SK-N-SH (cell line): ENCODE measurements around the genes NELFE, AGPAT1, NOTCH4 and HLA-DRA.

DNA sequence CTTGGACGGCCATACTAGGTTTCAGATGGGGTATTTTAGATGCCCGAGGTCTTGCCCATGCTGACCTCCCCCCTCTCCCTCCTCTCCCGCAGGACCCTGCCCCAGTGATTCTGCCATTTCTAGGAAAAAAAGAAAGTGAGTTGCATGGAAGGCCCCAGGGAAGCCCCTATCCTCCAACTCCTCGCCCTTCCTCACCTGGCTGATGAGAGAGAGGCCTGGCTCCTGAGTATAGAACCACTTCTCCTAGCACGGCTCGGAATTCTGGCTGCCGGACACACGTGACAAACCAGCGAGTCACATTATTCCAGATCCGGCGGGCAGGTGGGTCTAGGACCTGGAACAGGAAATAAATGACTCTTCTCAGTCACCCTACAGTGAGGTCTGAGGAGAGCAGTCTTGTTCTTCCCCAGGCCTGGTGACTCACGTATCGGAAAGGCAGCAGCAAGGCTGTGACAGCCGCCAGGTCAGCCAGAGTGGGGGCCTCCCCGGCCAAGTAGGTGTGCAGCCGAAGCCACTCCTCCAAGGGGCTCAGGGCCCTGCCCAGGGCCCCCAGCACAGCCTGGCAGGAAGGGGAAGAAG lies 2.9 kb downstream of the VARS1 start:
- RRBS: no CpG with 5 or more reads among the region's 16 CpGs
CAGE:
- cytosol, long polyA plus RNA: no peak
- long polyA plus RNA: no peak
- nucleus, long polyA plus RNA: no peak

- RRBS: no CpG with 5 or more reads among the region's 16 CpGs
CAGE:
- cytosol, long polyA plus RNA: no peak
- long polyA plus RNA: no peak
- nucleus, long polyA plus RNA: no peak
Measured at GRCh38 chr6:31838965-31840274, 11.9 kb downstream of the HSPA1B start.

DNA sequence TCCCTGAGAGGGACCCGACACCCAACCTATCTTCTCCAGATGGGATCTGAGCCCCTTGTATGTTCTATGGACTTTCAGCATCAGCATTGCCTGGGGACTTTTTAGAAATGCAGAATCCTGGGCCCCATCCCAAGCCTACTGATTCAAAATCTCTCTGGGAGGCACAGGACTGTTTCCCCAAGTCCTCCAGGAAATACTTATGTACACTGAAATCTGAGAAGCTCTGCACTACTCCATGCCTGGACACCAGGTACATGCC lies 1.5 kb upstream of the SLC44A4 start:
- RRBS: no CpG with 5 or more reads among the region's 1 CpG
CAGE:
- cytosol, long polyA plus RNA: no peak
- long polyA plus RNA: no peak
- nucleus, long polyA plus RNA: no peak

- RRBS: no CpG with 5 or more reads among the region's 11 CpGs
CAGE:
- cytosol, long polyA plus RNA: no peak
- long polyA plus RNA: no peak
- nucleus, long polyA plus RNA: no peak
Measured at GRCh38 chr6:31896039-31896917, 1.2 kb downstream of the EHMT2 start.

- RRBS: no CpG with 5 or more reads among the region's 27 CpGs
CAGE:
- cytosol, long polyA plus RNA: no peak
- long polyA plus RNA: no peak
- nucleus, long polyA plus RNA: no peak
Measured at GRCh38 chr6:31897910-31898934, 724 bp upstream of the EHMT2 start.

GRCh38 chr6:31958368-31959385 lies at the start of gene NELFE:
Gene NELFE (minus strand): TSS chr6:31958971.
- RRBS: 2% methylated on average over 21 of the region's 67 CpGs
CAGE:
- cytosol, long polyA plus RNA: start-site peak on the minus strand at chr6:31958907-31958973, 9,856 and 9,445 reads in 2 replicates
- long polyA plus RNA: start-site peak on the minus strand at chr6:31958907-31958976, 9,303 and 8,478 reads in 2 replicates
- nucleus, long polyA plus RNA: start-site peak on the minus strand at chr6:31958887-31958973, 2,755 and 3,225 reads in 2 replicates; start-site peak on the plus strand at chr6:31959139-31959198, 173 and 240 reads in 2 replicates

DNA sequence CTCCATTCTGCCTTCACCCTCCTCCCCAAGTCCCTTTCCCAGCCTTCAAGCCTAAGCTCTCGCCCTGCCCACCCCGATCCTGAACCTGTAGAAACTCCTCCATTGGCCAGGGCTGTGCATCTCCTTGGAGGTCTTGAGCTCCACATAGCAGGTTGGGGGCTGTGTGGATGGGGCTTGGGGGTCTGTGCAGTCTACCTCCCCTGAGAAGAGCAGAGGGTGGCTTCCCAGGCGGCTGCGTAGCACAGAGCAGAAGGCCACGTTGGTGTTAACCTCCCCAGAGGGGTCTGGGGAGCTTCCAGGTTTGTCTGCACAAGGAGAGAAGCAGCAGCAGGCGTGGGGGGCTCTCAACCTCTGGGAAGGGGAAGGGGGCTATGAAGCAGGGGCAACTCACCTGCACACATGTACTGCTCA lies 1.4 kb downstream of the DXO start:
- RRBS: no CpG with 5 or more reads among the region's 6 CpGs
CAGE:
- cytosol, long polyA plus RNA: no peak
- long polyA plus RNA: no peak
- nucleus, long polyA plus RNA: no peak

DNA sequence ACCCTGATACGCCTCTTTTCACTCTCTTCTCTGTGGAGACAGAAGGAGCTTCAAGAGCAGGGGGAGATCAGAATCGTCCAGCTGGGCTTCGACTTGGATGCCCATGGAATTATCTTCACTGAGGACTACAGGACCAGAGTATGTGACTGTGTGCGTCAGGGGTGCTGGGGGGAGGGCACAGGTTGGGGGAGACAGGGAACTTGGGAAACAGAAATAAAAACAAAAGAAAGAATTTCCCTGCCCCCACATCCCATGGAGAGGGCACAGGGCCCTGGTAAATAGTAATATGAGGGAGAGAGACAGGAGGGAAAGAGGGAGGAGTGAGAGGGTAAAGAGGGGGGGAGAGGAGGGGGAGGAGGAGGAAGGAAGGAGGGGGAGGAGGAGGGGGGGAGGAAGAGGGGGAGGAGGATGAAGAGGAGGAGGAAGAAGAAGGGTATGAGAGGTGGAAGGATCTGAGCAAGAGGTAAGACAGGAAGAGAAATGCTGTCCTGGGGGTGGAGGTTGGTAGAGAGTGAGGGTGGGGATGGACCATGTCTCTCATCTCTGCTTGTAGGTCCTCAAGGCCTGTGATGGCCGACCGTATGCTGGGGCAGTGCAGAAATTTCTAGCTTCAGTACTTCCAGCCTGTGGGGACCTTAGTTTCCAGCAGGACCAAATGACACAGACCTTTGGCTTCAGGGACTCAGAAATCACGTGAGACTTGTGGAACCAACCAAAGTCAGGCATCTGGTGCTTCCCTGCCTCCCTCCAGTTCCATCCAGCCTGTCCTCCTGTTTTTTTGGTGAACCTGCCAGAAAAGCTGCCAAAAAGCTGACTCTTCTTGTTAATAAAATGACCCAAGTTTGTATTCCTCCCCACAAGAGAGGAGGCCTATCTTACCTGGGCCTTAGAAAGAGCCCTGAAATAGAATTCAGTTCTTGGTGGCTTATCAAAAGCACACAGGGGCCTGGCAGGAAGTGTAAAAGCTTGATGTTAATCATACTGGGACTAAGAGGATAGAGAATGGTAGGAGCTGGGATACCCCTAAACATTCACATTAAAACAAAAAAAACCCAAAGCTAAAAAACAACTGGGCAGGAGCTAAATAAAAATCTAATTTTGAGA lies 2.6 kb upstream of the C4A start:
- RRBS: no CpG with 5 or more reads among the region's 7 CpGs
CAGE:
- cytosol, long polyA plus RNA: no peak
- long polyA plus RNA: start-site peak on the plus strand centred at position 88 of the sequence, 90 bp wide, 20 and 21 reads in 2 replicates
- nucleus, long polyA plus RNA: start-site peak on the plus strand centred at position 629 of the sequence, 126 bp wide, 21 and 17 reads in 2 replicates

GRCh38 chr6:32106260-32106652 lies 2.9 kb downstream of the TNXB start:
- RRBS: no CpG with 5 or more reads among the region's 4 CpGs
CAGE:
- cytosol, long polyA plus RNA: no peak
- long polyA plus RNA: no peak
- nucleus, long polyA plus RNA: no peak

DNA sequence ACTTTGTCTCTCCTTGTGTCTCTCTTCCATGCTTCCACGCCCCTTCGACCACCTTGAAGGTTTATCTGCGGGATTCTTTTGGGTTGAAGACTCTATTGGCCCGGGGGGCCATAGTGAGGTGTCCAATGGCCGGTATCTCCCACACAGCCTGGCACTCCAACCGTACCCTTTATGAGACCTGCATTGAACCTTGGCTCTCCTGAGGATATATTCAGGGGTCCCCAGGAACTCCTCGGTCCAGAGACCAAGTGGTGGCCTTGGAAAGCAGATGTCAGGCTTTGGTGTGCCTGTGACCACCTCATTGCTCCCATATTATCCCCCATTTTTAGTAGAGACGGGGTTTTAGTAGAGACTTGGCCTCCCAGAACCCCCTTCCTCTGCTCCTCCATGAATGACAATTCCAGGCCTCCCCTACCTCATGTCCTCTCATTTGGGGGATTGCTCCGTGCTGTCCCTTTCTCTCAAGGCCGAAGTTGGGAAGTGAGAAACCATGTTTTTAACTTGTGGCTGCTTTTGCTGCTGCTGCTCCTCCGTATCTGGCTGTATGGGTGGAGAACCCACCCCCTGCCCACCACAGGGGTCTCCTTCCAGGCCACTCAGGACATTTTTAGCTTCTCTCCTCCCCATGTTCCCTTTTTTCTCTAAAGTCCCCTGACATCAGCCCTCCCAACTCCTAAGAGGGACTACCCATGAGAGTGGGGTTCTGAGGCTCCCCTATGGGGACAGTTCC lies 1.5 kb upstream of the EGFL8 start:
- RRBS: no CpG with 5 or more reads among the region's 11 CpGs
CAGE:
- cytosol, long polyA plus RNA: no peak
- long polyA plus RNA: no peak
- nucleus, long polyA plus RNA: no peak

DNA sequence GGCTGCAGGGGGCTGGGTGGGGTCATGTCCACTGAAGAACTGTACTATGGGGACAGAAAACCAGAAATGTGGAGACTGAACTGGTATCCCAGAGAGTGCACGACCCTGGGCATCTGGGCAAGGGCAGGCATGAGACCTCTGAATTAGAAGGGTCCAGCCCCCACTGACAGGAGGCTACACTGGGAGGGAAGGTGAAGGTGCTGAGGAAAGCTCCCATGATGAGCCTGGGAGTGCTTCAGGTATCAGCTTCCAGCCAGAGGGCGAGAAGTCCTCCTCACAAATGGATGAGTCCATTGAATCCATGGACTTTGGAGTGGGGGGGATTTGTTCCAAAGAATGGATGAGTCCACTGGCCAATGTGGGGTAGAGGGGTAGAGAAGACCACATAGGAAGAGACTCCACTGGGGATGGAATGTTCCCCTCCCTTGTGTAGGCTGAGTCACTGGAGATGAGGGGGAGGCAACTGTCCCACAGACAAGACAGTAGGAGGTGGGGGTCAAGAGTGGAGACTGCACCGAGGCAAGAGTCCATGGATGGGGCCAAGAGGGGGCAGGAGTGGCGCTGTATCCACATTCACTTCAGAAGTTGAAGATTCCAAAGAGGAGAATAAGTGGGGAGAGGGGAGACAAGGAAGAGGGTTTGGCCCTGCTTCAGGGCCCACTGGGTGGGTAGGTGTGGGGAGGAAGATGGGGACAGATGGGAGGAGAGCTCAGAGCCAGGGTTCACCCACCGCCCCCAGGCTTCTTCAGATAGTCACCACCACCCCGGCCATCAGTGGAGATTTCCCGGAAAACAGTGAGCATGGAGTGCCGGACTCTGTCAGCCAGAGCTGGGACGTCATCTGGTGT lies 4.4 kb downstream of the EGFL8 start:
- RRBS: no CpG with 5 or more reads among the region's 9 CpGs
CAGE:
- cytosol, long polyA plus RNA: no peak
- long polyA plus RNA: no peak
- nucleus, long polyA plus RNA: no peak

GRCh38 chr6:32175689-32176431 lies at the start of gene AGPAT1:
Gene AGPAT1 (minus strand): TSS chr6:32176084.
- RRBS: no CpG with 5 or more reads among the region's 26 CpGs
CAGE:
- cytosol, long polyA plus RNA: start-site peak on the minus strand at chr6:32176075-32176116, 150 and 182 reads in 2 replicates
- long polyA plus RNA: start-site peak on the minus strand at chr6:32176069-32176095, 73 and 63 reads in 2 replicates
- nucleus, long polyA plus RNA: no peak

GRCh38 chr6:32223825-32224438 lies at the start of gene NOTCH4:
Gene NOTCH4 (minus strand): TSS chr6:32224067.
- RRBS: no CpG with 5 or more reads among the region's 7 CpGs
CAGE:
- cytosol, long polyA plus RNA: no peak
- long polyA plus RNA: no peak
- nucleus, long polyA plus RNA: no peak

DNA sequence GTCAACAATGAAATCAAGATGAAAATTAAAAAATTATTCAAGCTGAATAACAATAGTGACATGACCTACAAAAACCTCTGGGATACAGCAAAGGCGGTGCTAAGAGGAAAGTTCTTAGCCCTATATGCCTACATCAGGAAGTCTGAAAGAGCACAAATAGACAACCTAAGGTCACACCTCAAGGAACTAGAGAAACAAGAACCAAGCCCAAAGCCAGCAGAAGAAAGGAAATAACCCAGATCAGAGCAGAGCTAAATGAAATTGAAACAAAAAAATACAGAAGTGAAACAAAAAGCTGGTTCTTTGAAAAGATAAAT lies 47.5 kb upstream of the NOTCH4 start:
- RRBS: no CpG with 5 or more reads among the region's 1 CpG
CAGE:
- cytosol, long polyA plus RNA: no peak
- long polyA plus RNA: no peak
- nucleus, long polyA plus RNA: no peak

DNA sequence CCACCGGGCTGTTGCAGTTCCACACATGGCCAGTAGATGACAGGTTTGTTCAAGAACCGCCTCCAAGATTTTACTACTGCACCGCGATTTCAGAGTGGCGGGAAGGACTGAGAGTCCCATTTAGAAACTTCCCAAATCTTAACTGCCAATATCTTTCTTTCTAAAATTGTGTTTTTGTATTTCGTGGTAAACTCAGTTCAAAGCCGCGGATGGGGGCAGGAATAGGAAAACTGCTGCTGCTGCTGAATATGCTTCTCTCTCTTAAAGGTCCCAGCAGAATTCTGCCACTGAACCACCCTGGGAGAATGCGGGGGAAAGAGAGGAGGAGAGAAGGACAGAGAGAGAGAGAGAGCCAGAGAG lies 8.6 kb upstream of the BTNL2 start:
- RRBS: no CpG with 5 or more reads among the region's 9 CpGs
CAGE:
- cytosol, long polyA plus RNA: no peak
- long polyA plus RNA: no peak
- nucleus, long polyA plus RNA: no peak

DNA sequence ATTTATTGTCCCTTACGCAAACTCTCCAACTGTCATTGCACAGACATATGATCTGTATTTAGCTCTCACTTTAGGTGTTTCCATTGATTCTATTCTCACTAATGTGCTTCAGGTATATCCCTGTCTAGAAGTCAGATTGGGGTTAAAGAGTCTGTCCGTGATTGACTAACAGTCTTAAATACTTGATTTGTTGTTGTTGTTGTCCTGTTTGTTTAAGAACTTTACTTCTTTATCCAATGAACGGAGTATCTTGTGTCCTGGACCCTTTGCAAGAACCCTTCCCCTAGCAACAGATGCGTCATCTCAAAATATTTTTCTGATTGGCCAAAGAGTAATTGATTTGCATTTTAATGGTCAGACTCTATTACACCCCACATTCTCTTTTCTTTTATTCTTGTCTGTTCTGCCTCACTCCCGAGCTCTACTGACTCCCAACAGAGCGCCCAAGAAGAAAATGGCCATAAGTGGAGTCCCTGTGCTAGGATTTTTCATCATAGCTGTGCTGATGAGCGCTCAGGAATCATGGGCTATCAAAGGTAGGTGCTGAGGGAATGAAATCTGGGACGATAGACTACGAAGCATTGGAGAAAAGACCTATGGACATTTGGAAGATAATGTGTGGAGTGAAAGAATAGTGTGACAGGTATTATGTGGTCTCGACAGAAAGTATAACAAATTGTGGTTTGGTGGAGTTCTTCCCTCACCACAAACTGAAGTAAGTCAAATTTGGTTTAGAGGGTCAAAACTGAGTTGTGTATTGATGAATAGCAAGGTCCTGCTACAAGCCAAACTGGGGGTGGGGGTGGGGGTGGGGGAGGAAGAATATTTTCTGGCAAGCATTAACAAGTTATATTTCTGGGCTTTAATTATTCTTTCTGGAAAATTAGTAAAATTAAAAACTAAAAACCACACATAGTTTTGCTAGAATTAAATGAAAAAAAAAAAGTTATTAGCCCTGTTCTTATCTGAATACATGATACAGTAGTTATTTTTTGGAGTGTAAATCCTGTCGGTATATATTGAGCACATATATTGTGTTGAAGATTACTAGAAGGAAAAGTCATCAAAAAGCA lies at the start of gene HLA-DRA:
HLA-DRA (plus strand) TSS at position 391 of the 1,073 bp plus-strand sequence.
- RRBS: no CpG with 5 or more reads among the region's 11 CpGs
CAGE:
- cytosol, long polyA plus RNA: no peak
- long polyA plus RNA: no peak
- nucleus, long polyA plus RNA: no peak

DNA sequence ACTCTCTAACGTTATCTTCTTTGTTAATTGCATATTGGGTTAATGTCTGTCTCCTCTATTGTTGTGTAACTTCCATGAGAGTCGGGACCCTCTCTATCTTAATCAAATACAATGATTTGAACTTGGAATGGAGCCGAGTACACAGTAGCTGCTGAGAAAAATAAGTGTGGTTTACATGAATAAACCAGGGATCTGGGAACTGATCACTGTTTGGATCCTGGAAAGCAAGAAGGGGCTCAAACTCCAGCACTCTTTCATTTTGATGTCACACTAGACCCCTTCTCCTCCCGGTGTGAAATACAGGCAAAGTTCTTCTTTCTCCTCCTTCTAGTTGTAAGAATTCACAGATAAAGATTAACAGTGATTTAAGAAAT lies 31.8 kb downstream of the HLA-DRA start:
- RRBS: no CpG with 5 or more reads among the region's 4 CpGs
CAGE:
- cytosol, long polyA plus RNA: no peak
- long polyA plus RNA: no peak
- nucleus, long polyA plus RNA: no peak

DNA sequence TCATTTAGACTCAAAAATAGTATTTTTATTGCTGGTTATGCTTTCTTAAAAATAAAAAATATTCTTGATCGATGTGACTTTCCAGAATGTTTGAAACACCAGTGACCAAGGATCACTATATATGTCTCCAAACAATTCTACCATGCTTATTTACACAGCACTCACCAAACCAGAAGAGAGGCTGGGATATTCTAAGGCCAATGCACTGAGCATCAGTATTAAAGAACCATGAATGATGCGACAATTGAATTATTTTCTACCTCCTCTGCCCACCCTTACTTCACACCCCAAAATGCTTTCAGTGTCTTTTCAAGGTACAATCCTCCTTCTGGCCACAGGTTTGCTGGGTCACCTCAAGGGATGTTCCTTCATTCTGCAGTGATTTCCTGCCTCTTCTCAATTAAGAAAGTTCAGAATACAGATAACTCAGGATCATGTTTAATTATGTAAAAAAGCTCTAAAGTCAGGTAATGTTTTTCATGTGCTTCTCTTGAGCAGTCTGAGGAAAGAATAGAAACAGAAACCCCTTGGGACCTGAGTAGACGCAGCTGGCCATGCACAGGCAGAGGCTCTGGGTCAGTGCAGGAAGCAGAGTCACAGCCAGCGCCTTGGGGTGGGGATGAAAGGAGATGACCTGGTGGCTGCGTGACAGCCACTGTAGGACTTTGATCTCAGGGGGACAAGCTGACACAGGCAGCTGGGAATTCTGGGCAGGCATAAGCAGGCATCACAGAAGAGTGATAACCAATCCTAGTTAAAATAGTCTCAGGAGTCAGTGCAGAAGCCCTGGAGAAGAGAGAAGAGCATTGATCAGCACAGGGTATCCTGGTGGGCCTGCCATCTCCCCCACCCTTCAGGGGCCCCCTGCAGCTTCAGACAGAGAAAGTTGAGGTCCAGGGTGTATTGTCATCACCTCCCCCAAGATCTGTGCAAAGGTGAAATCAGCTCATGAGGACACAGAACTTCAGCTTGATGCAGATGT lies 6.7 kb downstream of the HLA-DQB1 start:
- RRBS: no CpG with 5 or more reads among the region's 5 CpGs
CAGE:
- cytosol, long polyA plus RNA: no peak
- long polyA plus RNA: no peak
- nucleus, long polyA plus RNA: no peak

DNA sequence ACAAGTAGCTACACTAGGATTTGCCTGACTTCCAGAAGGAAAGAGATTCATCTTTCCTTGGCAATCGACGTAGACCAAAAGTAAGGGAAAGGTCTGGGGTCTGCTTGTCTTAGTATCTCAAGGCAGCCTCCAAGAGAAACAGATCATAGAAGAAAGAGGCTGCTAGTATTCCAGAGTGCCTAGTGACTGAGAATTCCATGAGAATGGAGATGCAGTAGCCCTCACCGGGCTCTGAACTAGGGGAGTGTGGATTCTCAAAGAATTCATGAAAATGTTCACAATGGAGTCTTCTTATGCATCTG lies 23.4 kb upstream of the HLA-DQA2 start:
- RRBS: no CpG with 5 or more reads among the region's 3 CpGs
CAGE:
- cytosol, long polyA plus RNA: no peak
- long polyA plus RNA: no peak
- nucleus, long polyA plus RNA: no peak

DNA sequence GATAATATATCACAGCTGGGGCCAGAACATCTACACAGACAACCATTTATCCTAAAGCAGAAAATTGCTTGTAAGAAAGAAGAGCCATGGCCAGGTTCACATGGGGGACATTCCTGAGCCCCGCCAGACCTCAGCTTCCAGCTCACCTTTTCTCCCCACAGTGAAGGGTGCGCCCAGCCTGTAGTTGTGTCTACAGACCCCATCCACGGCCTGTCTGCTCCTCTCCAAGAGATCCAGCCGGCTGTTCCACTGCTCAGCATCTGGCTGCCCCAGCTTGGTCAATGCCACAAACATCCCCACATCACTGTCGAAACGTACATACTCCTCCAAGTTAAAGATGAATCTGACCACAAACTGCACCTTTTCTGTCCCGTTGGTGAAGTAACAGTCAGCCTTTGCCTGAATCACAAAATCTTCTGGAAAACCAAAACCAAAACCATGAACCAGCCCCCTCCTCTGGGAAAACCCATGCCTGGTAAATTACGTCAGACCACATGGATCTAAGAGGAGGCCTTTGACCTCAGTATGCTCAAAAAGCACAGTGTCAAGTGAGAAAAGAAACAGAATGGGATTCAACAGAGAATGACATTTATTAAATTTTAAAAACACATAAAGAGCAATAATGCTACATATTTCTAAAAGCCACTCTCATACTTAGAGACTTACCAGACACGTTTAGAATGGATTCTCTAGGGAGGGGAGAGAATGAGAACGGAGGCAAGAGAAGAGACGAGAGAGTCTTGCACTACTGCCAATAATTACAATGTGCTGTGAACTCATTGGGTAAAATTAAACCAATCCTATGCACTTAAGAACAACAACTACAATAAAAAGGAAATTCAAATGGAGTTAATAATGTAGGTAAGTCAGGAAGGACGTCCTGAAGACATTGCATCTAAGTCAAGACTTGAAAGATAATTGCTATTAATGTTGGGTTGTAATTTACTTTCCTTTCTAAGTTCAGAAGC lies 1.6 kb downstream of the HLA-DOB start:
- RRBS: no CpG with 5 or more reads among the region's 12 CpGs
CAGE:
- cytosol, long polyA plus RNA: no peak
- long polyA plus RNA: no peak
- nucleus, long polyA plus RNA: no peak